Mucosa of descending colon (tissue), 1 donor: ENCODE results near the genes TCAF1, OR2A14, OR2A42 and ZNF467.

DNA sequence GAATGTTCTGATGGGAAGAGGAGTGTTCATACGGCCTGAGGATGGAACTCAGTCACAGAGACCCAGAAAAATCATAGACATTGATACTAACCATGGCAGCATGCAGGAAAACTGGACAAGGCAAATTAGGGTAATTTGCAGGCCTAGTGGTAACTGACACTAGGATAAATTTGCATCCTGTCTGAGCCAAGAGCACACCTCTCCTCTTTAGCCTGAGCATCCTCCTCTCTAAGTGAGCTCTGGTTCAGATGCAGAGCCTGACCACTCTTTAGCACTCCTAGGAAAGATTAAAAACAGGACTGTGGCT, 214 bp upstream of the TAS2R41 start:
- PRO-cap = no peak

GRCh38 chr7:143882607-143883173, 19.3 kb downstream of the TCAF1 start:
- PRO-cap = bidirectional peak, plus-strand start at chr7:143882981, minus-strand start at chr7:143882852

GRCh38 chr7:143901165-143902542, at the start of gene TCAF1:
Gene TCAF1, minus strand, starts transcription at chr7:143902176.
- PRO-cap = bidirectional peak, plus-strand start at chr7:143901480, minus-strand start at chr7:143901436; bidirectional peak, plus-strand start at chr7:143902310, minus-strand start at chr7:143902069

GRCh38 chr7:143906769-143907300, 4.9 kb upstream of the TCAF1 start:
- PRO-cap = no peak

DNA sequence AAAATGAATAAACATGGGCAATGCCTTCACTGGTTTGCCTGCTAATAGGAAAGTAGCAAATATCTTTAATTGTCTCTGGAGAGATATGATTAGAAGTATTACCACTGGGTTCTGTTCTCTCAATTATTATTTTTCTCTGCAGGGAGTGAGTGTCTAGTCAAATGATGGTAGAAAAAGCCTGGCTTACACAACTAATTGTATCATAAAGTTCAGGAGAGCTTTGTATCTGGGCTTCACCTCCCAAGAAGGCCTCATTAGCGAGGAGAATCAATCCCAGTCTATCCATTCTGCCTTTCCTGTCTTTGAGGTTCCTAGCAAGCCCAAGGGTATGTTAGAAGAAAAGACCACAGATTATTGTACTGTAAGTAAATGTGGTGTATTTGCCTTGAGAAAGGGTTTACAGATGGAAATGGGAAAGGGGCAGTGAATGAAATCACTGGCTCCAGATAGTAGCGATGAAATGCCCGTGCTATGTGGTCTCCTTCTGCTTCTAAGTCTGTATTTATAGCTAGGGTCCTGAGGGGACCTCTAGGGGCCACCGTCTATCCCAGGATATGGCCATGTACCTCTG, at the start of gene OR2A14:
Gene OR2A14, plus strand, starts transcription at position 273 of the 571 bp plus-strand sequence.
- PRO-cap = no peak

DNA sequence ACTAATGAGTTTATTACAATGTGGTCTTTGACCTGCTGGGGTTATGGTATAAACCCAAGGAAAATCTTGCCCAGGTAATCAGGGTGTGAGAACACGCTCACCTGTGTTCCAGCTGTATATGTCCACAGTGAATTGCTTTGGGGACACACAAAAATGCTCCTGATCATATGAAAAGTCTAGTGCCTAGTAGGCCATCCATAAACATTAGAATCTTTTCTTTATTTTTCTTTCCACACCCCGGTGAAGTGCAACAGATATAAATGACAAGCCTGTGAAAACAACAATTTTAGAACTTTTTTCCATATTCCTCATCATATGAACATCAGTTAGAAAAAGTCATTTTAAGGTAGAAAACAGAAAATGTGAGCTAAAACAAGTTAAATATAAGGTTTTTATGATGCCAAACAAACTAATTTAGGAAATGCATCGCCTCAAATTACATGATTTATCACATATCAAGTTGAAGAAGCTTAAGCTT, at the start of gene OR2A42:
Gene OR2A42, minus strand, starts transcription at position 131 of the 478 bp plus-strand sequence.
- PRO-cap = no peak

- PRO-cap = no peak
Measured at GRCh38 chr7:145681207-145681557, 435.4 kb upstream of the CNTNAP2 start.

GRCh38 chr7:148581729-148582055, 8.9 kb upstream of the C7orf33 start:
- PRO-cap = no peak

DNA sequence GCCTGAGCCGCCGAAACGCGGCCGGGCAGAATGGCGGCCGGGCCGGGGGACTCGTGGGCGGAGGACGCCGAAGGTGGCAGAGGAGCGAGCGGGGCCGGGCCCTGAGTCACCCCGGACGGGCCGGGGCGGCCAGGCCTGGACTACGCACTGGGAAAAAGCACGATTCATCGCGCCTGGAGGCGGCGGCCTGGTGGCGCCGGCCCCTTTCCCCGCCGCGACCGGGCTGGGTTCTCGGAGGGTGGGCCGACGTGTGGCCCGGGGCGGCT, 384 bp downstream of the CUL1 start:
- PRO-cap = no peak

DNA sequence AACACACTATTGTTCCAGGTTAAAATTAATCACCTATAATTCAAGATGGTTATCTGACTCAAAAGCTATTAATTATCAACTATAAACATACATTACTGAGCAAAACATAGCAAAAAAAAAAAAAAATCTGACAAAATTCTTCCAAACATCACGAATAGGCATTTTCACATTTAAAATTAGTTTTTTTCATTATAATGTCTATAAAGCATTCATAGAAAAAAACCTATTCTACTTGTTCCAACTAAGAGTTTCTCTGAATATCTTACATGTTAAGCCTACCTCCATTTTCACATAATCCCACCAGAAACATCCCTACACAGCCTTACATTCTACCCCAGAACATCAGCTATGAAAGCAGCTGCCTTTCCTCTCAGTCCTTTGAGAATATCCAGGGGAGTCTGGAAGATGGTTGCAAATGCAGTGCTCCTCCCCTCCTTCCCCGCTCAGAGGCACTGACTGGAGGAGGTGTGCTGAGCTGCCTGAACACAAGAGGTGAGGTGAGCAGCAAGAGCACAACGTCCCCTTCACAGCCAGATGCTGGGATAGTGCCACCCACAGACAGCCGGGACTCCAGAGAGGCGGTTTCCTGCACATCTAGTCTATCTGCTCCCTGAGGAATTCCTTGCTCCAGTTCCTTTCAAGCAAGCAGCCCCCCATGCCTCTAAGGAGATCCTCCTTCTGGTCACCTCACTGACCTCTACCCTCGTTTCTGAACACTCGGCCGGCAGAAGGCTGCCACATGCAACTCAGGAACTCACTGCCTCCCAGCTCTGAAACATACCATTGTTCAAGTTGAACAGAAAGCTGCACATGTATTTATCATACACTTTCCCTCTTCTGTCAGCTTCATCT, 74.3 kb downstream of the EZH2 start:
- PRO-cap = no peak

GRCh38 chr7:148963752-148964214, 64.5 kb downstream of the PDIA4 start:
- PRO-cap = no peak

DNA sequence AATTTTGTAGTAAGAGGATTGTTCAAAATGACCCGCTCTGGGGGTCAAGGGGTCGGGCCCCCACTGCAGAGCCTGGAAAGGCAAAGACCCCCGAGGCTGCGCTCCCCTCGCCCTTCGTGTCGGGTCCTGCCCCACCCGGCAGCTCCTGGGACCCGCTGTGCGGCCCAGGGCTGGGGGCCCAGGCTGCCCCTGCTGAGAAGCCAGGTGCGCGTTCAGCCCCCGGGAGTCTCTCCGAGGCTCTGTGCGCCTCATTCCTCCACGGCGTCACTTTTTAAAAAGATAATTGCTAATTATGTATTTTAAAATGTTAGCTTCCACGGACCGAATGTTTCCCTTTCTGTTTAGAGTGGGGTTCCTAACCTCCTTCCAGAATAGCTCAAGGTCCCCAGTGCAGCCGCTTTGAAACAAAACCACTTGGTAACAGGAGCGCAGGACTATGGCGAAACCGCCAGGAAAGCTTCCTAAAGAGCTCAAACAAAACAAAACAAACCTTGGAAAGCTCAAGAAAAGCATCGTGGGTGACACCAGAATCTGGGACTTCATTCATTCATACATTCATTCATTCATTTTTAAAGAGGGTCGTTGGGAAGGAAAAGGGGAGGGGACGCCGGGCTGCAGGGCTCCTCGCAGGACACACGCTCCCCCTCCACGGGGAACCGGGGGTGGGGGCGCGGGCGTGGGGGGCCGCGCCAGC, 45.6 kb downstream of the PDIA4 start:
- PRO-cap = no peak

DNA sequence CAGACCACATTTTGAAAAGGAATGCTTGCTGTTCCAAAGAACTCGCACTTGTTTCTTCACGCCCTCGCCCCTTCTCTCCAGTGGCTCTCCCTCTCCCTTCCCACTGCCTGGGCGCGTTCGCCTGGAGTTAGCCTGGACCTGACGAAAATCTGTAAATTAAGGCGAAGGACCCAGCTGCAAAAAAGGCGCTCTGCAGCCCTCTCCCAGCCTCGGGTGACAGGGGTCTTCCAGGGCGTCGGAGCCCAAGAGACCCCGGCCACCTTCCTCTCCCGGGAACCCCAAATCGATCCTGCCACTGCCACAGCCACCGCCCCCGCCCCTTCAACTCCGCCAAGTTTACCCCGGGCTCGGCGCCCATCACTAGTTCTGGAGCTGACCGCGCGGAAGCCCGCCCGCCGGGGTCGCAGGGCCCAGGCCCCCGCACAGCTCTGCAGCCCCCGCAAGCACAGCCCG, 435 bp downstream of the PDIA4 start:
- PRO-cap = bidirectional peak, plus-strand start at position 360 of the sequence, minus-strand start at position 338 of the sequence

GRCh38 chr7:149202758-149203229, 7.4 kb downstream of the ZNF282 start:
- PRO-cap = no peak

- PRO-cap = no peak
Measured at GRCh38 chr7:149320412-149320783, 58.4 kb downstream of the ZNF783 start.

GRCh38 chr7:149355066-149356214, 93.4 kb downstream of the ZNF783 start:
- PRO-cap = no peak

- PRO-cap = bidirectional peak, plus-strand start at chr7:149771907, minus-strand start at chr7:149771660
Measured at GRCh38 chr7:149771456-149772579, 1.6 kb downstream of the ZNF467 start.

DNA sequence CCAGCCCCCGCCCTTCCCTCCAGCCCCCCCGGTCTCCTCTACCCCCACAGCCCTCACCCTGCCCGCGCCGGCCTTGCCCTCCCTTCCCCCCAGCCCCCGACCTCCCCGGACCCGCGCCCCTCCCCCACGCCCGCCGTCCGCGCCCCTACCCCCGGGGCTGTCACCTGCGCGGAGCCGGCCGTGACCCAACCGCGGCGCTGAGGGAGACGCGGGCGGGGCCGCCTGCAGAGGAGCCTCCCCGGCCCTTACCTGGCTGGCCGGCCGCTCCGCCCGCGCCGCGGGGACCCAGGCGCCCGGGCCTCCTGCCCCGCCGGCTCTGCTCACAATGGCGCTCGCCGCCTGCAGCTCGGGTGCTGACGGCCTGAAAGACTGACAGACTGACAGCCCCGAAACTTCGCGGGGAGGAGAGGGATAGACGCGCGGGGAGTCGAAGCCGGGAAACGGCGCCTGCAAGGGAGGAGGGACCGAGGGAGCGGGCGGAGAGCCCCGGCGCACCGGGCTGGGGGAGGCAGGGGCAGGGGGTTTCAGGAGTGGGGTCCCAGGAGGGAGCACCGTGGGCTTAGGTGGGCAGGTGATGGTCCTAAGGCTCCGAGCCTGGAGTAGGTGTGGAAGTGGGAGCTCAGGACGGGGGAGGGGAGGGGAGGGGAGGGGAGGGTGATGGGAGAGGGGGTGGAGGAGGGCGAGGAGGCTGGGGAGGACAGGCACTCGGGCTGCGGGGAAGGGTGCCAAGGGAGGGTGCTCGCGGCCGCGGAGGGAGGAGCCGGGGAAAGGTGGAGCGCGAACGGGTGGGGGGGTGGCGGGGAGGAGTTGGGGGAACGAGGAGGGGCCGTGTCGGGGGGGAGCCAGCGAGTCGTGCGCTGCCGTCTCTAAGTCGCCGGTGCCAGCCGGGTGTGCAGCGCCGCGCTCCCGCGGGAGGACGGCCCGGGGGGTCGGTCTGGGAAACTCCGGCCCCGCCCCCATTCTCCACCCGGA, at the start of gene ZNF467:
Gene ZNF467, minus strand, starts transcription at position 730 of the 972 bp plus-strand sequence.
- PRO-cap = bidirectional peak, plus-strand start at position 869 of the sequence, minus-strand start at position 712 of the sequence

- PRO-cap = no peak
Measured at GRCh38 chr7:149790084-149790645, 16.8 kb upstream of the ZNF467 start.

DNA sequence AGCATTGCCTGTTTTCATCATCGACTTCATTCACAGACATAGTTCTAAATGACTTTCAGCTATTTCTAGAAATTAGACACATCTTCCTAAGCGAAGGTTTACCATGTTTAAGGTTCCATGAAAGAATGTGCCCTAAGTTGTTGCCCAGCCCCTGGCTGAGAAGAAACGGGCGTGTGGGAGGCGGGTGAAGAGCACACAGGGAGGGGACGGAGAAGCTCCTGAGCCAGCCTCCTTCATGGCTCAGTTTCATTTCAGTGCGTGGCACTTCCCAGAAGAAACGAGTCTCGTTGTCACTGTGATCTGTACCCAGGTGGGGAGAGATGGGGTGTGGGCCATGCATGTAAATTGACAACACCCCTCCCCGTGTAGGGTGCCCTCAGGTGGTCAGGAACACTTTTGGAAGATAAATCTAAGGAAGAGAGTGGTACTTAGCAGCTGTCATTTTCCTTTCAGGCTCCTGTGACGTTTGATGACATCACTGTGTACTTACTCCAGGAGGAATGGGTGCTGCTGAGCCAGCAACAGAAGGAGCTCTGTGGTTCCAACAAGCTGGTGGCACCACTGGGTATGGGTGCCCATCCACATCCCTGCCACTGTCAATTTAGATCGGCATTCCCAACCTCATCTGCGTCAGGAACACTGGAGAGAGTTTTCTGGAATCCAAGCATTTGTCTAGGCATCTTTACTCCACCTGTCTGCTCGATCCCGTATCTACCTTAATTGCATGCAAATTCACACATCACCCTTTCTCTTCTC, 6.2 kb downstream of the ZNF862 start:
- PRO-cap = no peak